Measurements from ENCODE around the genes KLRK1, PRR4, TAS2R13 and PRB3.

- PRO-cap = no peak
These were observed 29.3 kb upstream of the KLRF1 start for GRCh38 chr12:9798010-9798364.

- PRO-cap = no peak
These were observed 12.0 kb downstream of the GABARAPL1 start for GRCh38 chr12:10224592-10225113.

GRCh38 chr12:10364379-10365683 is 25.0 kb downstream of the KLRK1 start:
- PRO-cap = bidirectional peak, plus-strand start at chr12:10364477, minus-strand start at chr12:10364464; bidirectional peak, plus-strand start at chr12:10364669, minus-strand start at chr12:10364684; bidirectional peak, plus-strand start at chr12:10365162, minus-strand start at chr12:10365107; bidirectional peak, plus-strand start at chr12:10365415, minus-strand start at chr12:10365389

DNA sequence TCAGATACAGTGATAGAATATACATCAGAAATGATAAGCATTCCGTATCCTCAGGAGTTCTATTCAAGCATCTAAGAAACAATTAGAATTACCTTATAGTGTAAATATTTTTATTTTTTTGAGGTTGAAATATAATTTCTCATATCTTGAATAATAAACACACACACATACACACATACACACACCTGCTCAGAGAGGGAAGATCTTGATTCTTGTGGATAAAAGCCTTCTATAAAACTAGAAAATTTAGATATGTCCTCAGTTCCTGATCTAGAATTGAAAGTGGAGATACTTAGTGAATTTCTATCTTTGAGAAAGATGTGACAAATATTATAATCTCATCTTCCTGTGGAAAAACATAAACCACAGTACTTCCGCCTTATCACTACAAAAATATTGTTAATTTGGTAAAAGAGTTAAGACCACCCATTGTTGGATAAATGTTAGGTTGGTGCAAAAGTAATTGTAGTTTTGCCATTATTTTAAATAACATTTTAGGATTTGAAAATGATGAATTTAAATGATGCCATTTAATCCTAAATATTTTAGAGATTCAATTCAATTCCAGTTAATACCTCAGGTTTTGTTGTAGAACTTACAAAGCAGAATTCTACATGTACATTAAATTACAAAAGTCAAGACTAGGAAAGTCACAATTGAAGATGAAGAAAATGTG is at the start of gene KLRK1:
Gene KLRK1 (minus strand): TSS at position 284 of the 676 bp plus-strand sequence.
- PRO-cap = no peak

- PRO-cap = no peak
These were observed 48.4 kb downstream of the EIF2S3B start for GRCh38 chr12:10553921-10554582.

- PRO-cap = no peak
These were observed 845 bp upstream of the MAGOHB start for GRCh38 chr12:10614177-10614731.

- PRO-cap = no peak
These were observed 20.8 kb upstream of the MAGOHB start for GRCh38 chr12:10634049-10634739.

GRCh38 chr12:10636435-10637095 is 23.2 kb upstream of the MAGOHB start:
- PRO-cap = no peak

DNA sequence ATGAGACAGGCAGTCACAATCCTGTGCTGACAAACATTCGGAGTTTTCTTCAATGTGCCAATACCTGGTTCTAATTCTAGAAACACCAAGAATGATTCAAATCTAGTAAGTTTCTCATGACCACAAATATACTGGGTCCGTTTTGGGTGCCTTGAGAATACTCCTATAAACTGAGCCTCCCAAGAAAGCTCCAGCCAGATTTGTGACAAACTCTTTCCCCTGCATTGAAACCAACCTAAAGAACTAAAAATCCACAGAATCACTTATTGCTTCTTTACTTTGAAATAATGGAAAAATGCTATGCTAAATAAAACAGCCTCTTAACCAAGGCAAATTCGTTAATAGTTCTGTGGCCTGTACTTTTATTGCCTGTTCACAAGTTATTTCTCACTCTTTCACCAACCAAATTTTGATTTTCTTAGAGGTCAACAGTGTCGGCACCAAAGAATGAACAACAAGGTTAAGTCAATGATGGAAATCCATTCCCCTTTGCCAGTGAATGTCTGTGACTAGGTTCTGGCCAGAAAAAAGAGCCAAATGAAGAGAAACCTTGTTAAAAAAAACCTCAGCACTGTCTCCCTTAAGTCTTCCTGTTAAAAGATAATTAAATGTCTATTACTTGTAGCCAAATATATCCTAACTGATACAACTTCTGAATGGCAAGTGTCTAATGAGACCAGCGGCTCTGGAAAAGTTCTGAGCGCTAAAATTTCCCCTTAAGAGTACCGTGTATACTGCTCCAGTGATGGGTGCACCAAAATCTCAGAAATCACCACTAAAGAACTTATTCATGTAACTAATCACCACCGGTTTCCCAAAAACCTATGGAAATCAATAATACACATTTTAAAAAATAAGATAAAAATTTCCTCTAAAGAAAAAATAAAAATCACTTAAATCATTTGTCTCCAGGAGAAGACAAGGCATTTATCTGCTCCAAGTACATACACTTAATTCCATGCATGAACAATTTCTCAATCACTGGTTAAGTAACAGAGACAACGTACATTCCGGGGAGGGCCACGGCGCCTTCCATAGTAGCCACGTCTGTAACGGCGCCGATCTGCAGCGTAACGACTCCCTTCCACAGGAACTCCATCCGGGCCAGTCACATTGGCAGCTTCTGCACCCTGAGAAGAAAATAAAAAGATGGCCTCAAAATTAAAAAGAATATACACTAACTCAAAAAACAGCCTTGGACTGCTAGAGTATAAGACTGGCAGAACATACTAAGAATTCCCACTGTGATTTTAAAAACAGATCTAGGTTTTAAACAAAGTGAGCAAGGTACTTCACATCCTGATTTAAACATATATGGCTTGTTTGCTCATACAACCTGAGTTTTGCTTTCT is 10.4 kb downstream of the YBX3 start:
- PRO-cap = no peak

DNA sequence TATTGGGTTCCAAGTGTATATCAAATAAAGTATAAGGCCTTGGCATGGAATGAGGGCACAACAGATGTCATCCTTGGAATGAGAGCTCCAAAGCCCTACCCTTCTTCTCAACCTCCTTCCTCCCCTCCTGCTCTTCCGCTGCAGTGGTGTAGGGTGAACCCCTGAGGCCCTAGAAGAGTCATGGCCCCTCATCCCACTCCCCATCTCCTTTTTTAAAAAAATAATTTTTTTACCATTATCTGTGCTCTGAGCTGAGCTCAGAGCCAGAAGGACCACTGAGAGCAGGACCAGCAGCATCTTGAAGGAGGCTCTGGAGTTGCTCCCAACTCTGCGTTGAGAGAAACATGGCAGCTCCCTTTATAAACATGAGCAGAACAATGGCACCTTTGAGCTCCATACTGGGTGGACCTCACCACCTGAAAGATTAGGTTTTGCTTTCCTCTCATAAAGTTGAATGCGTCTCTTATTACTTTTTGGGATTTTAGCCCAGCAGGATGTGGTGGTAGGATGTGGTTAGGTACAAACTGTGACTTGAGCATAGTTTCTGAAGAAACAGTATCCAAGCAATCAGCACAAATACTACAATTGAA is at the start of gene PRR4:
Gene PRR4 (minus strand): TSS at position 335 of the 590 bp plus-strand sequence.
- PRO-cap = unidirectional peak, minus-strand start at position 422 of the sequence

DNA sequence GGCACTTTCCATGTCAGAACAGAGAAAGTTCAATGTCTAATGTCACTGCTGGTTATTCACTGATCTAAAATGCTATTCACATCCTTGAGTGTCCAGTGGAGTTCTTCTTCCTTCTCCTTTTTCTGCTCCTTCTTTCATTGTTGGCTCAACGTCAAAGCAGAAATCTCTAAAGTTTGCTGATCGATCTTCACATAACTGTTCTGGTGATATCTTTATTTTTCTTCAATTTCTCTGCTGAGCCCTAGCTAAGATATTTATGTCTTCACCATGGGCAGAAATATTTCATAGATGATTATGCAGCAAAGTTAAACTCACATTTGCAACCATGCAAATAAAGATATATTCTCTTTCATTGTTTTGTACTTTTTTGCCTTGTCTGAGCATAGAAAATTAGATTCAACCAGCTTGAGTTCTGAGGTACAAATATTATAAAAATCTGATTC is at the start of gene TAS2R13:
Gene TAS2R13 (minus strand): TSS at position 276 of the 443 bp plus-strand sequence.
- PRO-cap = no peak

DNA sequence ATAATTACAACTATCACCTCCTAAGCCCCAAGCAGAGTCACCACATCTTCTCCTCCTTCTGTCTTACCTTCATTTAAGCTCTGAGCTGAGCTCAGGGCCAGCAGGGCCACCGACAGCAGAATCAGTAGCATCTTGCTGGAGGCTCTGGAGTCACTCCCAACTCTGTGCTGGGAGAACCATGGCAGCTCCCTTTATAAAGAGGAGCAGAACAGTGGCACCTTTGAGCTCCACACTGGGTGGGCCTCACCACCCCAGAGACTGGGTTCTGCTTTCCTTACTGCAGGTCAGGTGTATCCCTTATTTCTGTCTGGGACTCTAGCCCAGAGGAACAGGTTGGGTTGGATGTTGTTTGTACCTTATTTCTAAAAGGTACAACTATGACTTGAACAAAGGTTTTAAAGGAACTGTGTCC is at the start of gene PRB3:
Gene PRB3 (minus strand): TSS at position 169 of the 412 bp plus-strand sequence.
- PRO-cap = no peak

DNA sequence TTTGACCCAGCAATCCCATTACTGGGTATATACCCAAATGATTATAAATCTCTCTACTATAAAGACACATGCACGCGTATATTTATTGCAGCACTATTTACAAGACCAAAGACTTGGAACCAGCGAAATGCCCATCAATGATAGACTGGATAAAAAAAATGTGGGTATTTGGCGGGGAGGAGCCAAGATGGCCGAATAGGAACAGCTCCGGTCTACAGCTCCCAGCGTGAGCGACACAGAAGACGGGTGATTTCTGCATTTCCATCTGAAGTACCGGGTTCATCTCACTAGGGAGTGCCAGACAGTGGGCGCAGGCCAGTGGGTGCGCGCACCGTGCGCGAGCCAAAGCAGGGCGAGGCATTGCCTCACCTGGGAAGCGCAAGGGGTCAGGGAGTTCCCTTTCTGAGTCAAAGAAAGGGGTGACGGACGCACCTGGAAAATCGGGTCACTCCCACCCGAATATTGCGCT is 12.7 kb downstream of the PRB4 start:
- PRO-cap = no peak

DNA sequence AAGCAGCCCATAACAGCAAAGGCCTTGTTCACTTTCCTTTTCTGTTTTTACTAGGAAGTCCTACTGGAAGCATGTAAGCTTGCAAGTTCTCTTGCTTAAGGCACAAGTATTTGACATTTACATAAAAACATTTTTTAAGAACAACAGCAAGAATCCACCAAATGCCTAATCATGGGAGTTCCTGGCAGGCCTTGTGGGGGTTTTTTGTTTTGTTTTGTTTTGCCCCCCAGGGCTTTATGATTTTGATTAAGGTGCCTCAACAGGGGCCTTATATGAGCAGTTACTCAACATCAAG is 50.7 kb upstream of the PRB2 start:
- PRO-cap = no peak

DNA sequence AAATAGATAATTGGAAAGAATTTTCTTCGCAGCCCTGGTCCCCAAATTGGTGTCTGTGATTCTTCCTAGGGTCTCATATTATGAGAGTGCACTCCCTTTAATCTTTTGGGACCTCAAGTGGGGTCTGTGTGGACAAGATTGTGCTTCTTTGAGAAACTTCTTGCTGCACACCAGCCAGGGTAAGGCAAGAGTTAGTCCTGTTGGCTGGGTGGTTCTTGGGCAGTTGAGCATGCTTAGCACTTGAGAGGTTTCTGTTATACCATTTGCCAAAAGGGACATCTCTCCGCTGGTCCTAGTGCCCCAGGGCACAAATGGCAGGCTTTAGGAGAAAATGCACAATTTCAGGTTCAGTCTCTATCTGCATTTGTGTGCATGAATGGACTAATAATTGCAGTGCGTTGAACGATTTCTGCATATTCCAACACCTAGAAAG is 13.3 kb downstream of the ETV6 start:
- PRO-cap = no peak

DNA sequence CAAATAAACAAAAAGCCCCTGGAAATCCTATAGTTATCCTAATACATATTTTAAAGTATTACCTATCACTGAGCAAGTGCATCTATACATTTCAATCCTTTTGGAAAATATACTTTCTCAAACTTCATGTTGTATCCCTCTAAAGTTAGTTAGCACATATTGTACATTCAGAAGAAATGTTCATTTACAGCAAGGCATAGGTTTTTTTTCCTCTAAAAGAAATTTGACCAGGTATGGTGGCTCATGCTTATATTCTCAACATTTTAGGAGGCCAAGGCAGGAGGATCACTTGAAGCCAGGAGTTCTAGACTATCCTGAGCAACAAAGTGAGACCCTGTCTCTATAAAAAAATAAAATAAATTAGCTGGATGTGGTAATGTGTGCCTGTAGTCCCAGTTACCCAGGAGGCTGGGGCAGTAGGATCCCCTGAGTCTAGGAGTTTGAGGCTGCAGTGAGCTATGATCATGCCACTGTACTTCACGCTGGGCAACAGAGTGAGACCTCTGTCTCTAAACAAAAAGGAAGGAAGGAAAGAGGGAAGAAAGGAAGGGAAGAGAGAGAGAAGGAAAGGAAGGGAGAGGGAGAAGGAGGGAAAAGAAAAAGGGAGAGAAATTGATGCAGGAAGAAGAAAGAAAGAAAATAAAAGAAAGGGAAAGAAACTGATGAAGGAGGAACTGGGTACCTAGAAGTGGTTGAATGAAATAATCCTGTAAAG is 26.0 kb downstream of the ETV6 start:
- PRO-cap = no peak

- PRO-cap = no peak
These were observed 80.7 kb downstream of the ETV6 start for GRCh38 chr12:11729980-11730775.

GRCh38 chr12:11743604-11744270 is 94.3 kb downstream of the ETV6 start:
- PRO-cap = no peak

DNA sequence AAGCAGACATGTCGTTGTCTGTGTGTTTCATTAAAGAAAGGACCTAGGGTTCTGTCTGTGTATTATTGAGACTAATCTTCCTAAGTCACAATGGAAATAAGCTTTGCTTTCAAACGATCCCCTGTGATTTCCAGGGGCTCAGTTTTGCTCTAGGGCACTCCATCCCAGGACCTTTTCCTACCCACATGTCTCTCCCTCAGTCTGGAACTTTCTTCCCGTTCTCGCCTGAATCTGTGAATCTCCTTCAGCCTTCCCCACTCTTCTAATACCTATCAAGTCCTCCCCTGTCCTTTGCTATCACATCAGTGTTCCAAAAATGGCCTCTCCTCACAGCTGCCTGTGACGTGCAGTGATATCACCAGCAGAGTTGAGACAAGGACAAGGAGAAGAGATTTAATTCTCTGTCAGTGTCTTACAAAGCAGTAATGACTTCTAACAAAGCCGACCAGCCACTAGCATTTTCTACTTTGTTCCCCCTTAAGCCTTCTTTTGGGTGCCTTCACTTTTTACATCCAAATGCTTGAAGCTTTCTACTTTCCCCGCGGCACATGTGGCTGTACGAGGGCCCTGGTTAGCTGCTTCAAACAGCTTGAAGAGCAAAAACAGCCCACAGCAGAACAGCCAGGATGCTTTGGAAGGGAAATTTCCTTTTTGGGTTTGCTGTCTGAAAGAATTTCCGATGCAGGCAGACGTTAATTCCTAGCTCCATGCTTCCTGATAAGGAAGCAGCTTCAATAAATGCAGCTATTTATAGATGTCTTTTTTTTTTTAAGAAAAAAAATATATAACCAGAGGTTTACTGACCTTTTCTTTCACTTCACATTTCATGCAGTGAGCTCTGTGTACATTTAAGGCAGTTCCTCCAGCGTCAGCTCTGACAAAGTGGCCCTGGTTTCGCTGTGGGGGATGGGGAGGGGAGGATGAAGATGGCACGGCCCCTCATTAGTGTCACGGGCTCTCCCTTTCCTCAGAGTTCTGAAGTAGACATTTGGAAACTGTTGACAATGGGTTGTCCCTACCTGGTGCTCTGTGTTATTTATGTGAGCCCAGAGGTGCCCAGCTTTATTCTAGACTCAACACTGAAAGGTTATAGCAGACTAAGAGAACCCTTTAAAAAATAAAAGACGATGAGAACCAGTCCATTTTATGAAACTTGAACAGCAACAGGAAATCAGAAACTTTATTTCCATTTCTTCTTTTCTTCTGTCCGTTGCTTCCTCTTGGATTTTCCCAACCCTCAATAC is 109.4 kb downstream of the ETV6 start:
- PRO-cap = no peak

- PRO-cap = no peak
These were observed 185.3 kb upstream of the BCL2L14 start for GRCh38 chr12:11884997-11886349.

Measured in REH cell (cell line).